AG04450 (cell line): ENCODE measurements around a stretch of chr1.

- CAGE, long polyA plus RNA: no peak
- RRBS: no CpG with 5 or more reads among the region's 2 CpGs
Measured at GRCh38 chr1:236843746-236844302, 48.7 kb downstream of the MTR start.

GRCh38 chr1:236997164-236998400 is 6.7 kb downstream of the MT1HL1 start:
- CAGE, long polyA plus RNA: no peak
- RRBS: no CpG with 5 or more reads among the region's 28 CpGs

DNA sequence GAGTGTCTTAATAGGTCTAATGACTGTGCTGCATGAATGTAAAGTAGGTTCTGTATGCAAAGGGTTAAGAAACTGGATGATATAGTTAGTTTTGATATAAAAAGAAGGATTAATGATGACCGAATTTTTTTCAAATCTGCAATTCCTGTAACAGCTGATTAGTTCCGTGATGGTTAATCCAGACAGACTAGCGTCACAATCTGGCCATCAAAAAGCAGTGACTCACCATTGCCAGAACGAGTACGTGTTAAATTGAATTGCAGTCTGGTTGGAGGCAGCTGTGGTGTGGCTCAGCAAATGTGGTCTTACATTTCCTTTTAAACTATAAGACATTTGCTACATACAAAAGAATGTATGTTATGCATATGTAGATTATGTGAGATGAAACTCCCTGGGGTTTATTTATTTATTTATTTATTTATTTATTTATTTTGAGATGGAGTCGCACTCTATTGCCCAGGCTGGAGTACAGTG is 139.8 kb downstream of the RYR2 start:
- CAGE, long polyA plus RNA: no peak
- RRBS: no CpG with 5 or more reads among the region's 6 CpGs

DNA sequence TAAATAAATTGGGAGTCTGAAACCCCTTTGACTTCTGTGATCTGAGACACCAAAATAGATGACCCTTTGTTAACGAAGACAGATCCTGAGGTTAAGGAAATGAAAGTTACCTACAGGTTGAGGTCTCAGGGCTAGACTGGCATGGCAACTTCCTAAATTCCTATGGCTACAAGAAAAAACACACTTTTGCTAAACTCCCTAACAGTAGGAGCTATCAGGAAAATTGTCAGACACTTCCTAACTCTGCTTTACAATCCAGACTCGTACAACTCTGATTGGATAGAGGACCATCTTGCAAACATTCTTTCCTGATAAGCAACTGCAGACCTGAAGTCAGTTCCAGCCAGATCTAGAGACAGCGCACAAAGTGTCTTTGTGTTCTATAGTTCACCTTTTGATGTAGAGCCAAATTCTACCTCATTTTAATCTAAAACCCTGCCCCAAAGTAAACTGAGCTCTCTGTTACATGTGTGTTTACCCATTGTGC is 22.0 kb downstream of the ZP4 start:
- CAGE, long polyA plus RNA: no peak
- RRBS: no CpG with 5 or more reads among the region's 3 CpGs

DNA sequence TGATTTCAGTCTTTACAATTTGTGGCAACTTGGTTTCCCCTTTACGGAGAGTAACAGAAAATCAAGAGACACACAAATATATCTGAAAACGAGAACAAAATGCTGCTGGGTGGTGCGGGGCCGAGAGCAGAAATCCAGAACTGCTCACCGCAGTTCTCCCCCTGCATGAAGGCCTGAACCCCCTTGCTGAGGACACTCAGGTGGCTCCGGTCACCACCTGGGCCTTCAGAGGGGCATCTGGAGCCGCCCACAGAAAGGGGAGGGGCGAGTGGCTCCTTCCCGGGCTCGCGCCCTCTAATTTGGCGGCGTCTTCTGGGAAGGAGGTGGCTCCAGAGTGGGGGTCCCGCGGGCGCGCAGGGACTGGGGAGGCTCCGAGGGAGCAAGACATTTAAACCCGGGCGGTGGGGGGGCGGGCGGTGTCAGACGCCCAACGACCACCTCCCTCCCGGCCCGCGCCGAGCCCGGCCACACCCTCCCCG is 94.4 kb upstream of the FMN2 start:
- CAGE, long polyA plus RNA: no peak
- RRBS: 6% methylated on average over 17 of the region's 30 CpGs

DNA sequence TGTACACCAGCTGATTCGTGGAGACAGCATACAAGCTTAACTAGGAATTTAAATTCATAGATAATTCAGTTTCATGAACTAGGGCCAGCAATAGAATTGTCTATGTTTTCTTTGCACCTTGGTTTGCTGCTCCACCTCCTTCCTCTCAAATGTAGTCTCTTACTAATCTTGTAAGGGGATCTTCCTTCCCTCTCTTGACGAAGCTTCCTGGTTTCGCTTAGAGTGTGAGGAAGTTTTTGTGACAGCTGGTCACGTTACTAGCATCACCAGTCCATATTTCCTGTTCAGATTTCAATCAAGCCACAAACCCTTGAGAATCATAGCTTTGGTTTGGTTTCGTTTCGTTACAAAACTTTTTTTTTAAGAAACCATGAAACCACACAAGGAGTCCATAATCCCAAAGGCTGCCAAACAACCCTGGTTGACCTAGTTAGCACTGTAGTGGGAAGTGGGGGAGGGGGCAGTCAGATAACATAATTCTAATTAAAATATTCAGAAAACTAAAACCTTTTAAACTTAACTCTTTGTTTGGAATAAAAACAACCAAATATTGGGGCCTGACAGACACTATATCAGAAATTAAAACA is 35.7 kb downstream of the GREM2 start:
- CAGE, long polyA plus RNA: no peak
- RRBS: no CpG with 5 or more reads among the region's 6 CpGs

DNA sequence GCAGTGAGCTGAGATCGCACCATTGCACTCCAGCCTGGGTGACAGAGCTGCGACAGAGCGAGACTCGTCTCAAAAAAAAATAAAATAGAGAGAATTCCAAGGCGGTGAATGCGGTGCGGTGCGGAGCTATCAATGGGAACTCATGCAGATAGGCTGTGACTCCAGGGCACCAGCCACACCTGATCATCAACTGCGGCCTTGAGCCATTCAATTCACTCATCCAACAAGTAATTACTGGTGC is 9.0 kb downstream of the GREM2 start:
- CAGE, long polyA plus RNA: no peak
- RRBS: no CpG with 5 or more reads among the region's 9 CpGs

DNA sequence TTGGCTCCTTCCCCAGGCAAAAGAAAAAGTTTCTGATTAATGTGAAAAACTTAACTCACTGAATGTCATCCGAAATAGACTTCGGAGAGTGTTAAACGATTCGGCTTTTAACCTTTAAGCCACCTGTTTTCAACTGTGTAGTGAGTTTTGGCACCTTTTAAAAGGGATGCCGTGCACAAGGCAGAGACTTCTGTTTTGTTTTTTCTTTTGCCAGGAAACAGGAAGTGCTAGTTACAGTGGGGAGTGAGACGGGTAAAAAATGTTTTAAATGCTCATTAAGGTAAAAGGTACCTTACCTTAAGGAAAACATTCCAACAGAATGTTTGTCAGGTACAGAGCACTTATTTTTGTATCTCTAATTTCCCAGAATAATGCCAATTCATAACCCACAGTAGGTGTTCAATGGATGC is 12.2 kb downstream of the CHML start:
- CAGE, long polyA plus RNA: no peak
- RRBS: no CpG with 5 or more reads among the region's 6 CpGs

DNA sequence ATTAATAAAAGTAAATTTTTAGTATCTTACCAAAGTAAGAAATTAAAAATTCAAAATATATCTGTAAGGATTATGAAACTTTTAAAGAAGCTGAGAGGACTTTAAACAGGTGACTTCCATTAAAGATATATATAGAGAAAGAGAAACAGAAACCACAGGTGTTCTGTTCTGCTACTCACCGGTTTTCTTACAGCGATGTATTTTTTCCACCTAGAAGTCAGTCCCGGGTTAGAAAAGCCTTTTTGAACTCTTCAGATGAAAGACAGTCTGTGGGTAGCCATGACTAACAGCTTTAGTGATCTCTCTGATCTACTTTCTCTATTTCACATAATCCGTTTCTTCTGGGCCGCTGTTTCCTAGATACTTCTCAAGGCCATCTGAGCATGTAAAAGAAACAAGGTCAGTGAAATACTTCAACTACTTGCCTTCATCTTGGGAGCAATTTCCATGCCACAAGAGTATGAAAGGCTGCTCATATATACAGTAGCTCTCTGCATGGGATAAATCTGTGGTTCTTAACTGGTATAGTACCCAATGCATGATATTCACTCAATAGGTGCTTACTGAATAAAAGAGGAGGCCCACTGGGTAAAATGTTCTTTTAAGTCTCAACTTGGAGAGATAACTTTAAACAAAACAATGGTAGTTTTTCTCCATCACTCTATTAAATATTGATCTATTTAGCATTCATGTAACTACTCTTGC is 25.2 kb downstream of the WDR64 start:
- CAGE, long polyA plus RNA: no peak
- RRBS: no CpG with 5 or more reads among the region's 5 CpGs

DNA sequence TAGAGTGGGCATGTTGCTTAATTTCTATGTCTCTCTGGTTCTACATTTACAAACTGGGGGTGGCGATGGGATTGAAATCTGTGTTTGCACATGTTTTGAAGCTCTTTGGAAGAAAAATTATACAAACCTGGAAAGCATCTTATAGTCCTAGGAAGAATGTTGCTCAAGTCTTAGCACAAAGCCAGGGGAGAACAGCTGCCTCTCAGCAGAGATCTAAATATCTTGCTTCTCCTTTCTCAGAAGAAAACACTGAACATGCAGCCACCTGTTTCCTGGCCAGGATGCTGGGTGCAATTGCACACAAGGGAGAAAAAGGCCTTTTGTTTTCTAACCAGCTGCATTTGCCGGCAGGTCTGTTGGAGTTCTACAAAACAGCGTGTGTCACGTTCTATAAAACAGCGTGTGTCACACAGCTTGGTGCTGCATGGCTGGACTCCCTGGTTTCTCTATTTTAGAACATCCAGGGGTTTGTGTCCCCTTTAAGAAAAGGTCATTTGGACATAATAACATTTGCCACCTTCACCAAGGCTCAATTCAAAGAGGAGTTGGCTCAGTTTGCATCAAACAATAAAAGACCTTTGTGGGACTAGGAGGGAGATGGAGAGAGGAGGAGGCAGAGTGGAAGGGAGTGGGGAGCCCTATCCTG is 259.6 kb upstream of the PLD5 start:
- CAGE, long polyA plus RNA: no peak
- RRBS: no CpG with 5 or more reads among the region's 5 CpGs

DNA sequence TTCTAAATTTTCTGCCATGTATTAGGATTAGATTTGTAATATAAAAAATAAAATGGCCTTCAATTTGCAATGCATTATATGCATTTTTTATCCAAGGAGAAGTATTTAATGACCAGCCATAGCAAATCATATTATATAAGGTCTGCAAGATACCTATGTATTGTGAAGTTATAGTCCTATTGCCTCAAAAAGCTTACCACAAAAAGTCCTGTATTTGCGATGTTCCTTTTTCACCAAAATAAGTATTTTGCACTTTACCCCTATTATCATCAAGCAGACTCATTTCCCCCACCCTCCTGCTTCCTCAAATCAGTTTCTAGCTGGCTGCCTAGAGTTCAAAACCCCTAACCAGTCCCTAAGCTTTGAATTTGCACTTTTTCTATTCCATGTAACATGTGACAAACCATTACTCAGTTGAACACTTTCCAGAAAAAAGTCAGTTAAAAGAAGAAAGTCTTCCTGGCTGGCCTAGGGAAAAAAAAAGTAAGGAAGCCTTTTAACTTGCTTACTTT is 8.3 kb downstream of the CEP170 start:
- CAGE, long polyA plus RNA: no peak
- RRBS: no CpG with 5 or more reads among the region's 1 CpG

- CAGE, long polyA plus RNA: no peak
- RRBS: no CpG with 5 or more reads among the region's 1 CpG
Measured at GRCh38 chr1:243287542-243288129, 31.8 kb downstream of the SDCCAG8 start.

DNA sequence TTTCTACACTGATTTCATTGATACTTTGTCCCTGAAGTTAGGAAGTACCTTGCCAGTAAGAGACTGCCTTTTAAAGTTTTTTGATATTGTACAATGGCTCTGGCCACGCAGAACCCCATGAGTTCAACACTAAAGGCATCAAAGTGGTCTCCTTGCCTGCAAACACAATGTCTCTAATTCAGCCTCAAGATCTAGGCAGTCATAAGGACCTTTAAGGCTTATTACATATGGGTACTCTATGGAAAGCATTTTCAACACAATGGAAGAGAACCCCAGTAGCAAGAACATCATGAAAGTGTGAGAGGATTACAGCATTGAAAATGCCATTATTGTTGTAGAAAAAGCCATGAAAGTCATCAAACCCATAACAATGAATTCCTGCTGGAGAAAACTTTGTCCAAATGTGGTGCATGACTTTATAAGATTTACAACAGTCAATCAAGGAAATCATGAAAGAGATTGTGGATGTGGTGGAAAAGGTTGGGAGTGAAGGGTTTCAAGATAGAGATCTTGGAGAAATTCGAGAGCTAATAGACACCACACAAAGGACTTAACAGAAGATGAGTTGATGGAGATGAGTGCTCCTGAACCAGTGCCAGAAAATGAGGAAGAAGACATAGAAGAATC is 46.9 kb downstream of the SDCCAG8 start:
- CAGE, long polyA plus RNA: no peak
- RRBS: no CpG with 5 or more reads among the region's 2 CpGs

GRCh38 chr1:243447268-243447828 is 191.5 kb downstream of the SDCCAG8 start:
- CAGE, long polyA plus RNA: no peak
- RRBS: no CpG with 5 or more reads among the region's 4 CpGs

- CAGE, long polyA plus RNA: no peak
- RRBS: 49% methylated on average over 17 of the region's 51 CpGs
Measured at GRCh38 chr1:243474252-243474876, 218.5 kb downstream of the SDCCAG8 start.

DNA sequence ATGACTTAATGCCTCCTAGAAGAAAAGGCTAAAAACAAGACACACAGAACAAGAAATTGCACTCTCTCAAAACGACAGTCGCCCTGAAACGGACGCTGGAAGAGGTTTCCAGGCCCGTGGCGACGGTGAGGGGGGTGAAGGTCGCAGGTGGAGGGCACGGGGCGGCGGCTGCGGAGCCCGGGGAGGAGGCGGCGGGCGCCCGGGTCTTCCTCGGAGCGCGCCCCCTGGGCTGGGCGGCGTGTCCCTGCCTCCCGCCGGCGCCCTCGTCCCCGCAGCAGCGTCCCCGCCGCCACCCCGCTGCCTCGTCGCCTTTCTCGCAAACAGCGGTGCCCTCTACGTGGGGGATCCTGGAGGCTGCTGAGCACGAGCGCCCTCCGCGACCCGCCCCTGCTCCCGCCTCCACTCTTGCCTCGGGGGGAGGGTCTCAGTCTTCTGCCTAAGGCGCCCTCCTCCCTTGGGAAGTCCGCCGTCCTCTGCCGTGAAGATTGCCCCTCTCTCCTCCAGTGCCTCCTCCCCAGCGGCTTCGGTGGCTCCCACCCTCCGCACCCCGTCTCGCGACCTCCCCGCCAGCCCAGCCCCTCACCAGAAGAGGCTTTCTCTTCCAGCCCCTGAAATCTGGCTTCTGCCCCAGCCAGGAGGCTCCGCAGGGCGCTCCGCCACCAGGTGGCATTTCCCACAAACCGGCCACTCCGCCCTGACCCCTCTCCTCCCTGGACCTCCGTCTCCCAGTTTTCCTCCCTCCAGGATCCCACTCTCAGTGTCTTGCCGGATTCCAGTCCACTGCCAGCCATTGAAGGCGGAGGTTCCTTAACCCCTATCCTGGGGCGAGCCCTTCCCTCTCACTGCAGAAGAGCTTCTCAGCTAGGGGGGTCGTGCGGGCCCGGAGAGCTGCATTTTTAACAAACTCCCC is 227.4 kb downstream of the SDCCAG8 start:
- CAGE, long polyA plus RNA: no peak
- RRBS: 43% methylated on average over 15 of the region's 66 CpGs

GRCh38 chr1:243595519-243595814 is 254.6 kb downstream of the AKT3 start:
- CAGE, long polyA plus RNA: no peak
- RRBS: no CpG with 5 or more reads among the region's 5 CpGs

GRCh38 chr1:243787596-243788287 is 62.3 kb downstream of the AKT3 start:
- CAGE, long polyA plus RNA: no peak
- RRBS: no CpG with 5 or more reads among the region's 2 CpGs

GRCh38 chr1:243849811-243850153 is 261 bp downstream of the AKT3 start:
- CAGE, long polyA plus RNA: no peak
- RRBS: 2% methylated on average over 12 of the region's 35 CpGs

GRCh38 chr1:244075231-244076043 is 24.4 kb downstream of the ZBTB18 start:
- CAGE, long polyA plus RNA: no peak
- RRBS: no CpG with 5 or more reads among the region's 15 CpGs